Rectum (tissue), 1 donor: ENCODE measurements around a stretch of chr7.

DNA sequence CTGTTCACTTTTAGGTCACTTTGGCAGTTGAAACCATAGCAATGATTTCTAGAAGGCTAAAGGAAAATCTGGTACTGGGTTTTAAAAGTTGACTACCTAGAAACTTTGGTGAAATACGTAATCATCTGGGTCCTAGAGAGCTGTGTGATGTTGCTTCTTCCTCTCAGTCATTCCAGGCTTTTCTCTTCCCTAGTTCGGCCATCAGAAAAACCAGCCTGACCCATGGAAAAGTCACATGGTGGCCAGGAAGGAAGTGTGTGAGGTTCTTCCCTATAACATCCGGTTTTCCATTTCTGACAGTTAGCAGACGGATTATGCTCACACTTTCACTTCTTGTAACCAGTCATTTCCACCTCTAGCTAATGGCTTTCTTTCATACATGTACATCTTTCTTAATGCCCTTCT, 110.1 kb upstream of the GLCCI1 start:
- PRO-cap, result no peak

- PRO-cap, result bidirectional peak, plus-strand start at chr7:7969264, minus-strand start at chr7:7969141
Measured at GRCh38 chr7:7968893-7969206, 254 bp downstream of the GLCCI1 start.

DNA sequence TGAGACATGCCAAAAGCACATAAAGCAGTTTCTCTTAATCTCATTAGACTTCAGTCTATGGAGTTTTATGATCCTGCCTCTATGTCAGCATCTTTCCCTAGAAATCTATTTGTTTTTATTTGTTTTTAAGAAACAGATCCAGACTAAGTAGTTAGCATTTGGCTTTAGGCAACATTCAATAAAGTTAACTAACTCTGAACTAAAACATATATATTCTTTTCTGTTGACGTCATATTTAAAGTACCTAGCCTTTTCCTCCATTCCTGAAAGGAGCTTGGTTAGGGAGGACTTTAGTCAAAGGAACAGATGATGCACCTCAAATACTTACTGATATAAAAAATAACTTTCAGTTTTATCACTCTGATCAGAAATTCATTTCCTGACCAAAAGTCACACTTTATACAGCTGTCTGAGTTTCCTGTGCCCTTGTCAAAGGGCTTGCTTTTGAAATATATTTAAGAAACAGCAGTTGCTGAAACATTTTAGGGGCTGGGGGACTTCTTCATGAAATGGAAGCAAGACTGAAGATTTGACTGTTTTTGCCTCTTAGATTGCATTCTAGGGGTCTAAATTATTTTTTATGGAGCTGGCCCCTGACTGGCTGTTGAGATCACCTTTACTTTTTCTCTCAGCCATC, 46.5 kb downstream of the GLCCI1 start:
- PRO-cap, result no peak

DNA sequence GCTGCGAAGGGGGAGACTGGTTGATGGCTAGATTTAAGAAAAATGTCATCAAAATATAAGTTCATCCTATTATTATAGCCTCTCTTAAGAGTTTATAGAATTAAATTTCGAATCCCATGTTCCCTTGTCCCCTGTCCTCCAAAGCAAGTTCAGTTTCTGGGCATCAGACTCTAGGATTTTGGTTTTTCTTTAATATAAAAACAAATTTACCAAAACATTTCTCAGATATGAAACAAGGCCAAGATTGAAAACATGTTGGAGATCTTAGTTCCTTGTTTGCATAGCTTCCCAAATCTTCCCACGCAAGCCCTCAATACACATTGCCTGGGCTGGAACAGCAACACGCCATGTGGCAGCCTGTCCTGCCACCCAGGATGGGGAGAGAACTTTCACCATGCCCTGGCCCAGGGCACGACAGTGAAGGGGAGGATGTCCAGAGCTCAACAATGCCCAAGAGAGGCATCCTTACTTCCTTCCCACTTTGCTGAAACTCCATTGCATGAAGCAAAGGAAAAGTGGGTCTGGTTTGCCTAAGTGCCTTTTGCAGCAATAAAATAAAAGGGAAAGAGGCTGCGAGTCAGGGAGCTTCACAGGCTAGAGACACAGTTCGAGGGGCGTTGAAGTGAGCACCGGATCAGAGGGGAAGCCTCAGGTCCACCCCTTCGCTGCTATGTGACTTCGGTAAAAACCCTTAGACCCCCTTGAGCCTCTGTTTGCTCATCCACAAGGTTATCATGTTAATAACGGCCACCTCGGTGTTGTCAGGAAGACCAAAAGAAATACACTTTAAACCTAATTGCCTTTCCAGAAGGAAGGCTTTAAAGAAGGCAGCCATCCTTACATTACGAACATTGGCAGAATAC, 133.5 kb downstream of the ICA1 start:
- PRO-cap, result no peak

DNA sequence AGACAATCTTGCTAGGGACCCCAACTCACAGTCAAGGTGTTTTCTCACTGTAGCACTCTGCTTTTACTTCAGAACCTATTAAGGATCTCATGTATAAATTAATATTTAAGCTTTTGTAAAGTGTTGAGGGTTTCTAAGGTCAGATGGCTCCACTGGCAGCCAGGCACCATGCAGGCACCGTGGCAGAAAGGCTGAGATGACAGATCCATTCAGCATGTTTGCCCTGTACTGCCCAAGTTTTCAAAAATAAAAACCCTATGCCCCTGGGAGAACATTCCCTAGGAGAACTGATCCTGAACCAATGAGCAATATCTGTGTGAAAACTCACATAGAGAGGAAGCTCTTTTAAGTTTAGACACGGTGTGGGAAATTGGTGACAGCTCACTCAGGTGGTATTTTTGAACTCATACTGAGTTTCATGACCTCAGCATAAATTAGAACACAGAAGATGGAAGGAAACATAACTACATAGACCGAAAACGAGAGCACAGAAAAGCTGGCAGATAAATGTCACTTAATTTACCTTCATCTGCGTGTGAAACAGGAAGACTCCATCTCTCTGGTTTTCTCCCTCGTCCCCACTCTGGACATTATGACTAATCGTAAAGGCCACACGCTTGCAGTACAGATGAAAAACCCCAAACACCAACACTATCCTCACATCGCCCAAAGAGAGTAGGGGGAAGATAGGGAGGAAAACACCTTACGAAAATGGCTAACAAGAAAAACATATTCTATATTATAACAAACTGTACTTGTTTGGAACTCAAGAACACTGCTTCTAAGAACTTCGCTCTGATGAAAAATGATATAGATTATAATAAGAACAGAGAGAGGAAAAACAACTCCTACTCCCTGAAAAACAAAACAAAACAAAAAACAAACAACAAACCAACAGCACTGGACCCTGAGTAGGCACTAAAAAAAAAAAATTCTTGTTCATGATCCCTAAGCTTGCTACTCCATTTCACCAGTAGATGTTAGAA, 127.7 kb downstream of the ICA1 start:
- PRO-cap, result unidirectional peak, plus-strand start at position 444 of the sequence

DNA sequence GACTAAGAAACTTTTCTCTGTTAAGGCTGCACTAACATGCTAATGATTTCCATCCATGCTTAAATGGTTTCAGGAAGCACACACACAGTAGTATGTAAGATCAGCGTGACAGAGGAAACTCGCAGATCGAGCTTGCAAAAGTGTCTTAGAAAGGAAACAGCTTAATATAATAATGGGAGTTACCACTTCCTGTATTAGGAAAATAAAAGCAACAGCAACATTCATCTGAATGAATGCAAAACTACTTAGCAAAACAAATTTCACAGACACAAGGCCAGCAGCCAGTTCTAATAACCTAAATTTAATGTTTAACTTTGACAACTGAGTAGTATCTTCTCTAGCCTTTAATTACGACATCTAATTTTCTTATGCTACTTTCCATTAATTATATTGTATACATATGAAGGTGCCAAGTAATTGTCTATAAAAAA, 112.6 kb downstream of the ICA1 start:
- PRO-cap, result no peak

DNA sequence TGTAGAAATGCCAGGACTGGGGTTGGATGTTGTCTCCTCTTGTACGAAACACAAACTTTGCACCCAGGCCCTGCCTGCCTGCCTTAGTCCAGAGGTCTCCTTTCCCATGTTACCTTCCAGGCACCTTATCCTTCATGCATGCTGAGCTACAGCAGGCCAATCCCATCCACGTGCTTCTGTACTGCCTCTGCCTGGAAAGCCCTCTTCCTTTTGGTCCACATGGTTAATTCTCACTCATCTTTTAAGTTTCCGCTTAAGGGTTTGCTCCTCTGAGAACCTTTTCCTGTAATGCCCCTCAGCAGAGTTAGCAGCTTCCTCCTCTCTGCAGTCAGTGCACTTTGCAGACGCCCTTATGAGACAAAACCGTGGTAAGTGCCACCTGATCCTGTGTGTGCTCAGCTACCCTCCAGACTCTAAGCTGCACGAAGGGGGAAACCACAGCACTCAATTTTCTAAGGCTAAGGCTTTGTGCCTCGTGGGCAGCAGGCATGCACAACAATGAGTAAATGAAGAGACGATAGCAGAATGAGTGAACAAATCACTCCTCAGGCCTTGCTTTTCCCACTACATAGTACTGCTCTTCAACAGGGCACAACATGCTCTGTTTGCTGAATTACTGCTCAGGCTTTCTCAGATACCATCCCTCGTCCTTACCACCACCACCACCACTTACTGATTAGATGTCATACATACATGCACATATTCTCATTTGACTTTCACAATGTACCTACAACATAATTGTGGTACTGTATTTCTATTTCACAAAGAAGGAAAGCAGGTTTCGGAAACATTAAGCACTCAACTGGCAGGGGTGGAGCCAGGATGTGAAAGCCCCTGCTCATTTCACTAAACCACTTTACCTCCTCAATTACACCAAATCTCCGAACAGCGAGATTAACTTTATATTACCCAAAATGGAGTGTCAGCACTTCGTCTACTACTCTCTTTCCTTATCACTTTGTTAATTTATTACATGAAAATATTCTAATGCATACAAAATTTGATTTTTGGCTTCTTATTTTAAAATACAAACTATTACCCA, 85.5 kb downstream of the ICA1 start:
- PRO-cap, result bidirectional peak, plus-strand start at position 416 of the sequence, minus-strand start at position 333 of the sequence

DNA sequence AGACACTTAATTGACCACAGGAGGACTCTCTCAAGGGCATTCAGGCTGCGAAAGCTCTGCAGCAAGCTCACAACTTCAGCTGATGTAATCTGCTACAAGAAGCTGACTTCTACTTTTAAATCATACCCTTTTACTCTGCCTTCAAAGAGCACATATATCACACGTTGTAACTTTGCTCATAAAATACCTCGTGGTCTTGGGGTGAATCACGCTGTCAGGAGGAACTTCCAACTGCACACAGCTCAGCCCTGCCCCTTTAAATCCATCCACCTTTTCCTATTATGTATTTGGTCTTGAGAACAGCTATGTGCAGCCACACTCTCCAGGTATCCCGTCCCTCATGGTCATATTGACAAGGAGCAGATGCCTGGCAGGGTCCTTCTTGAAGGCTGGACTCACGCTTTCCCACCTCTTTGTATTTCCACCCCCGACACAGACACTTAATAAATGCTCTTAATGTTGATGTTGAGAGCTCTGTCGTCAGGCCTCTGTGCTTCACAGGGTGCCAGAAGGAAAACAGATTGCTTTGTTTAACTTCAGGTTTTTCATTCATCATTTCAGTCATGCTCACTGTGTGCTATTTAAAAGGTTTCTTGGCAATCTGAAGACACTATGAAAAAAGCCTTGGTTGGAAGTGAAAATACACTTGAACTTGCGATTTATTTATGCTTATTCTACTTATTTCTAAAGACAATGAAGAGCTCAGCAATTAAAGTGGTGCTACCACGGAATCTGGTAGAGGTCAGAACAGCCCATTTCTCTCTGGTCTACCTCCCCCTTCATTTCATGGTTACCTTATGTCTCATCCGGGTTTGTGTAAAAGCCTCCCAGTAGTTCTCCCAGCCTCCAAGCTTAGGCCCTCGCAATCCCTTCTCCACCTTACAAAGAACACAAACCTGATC, 47.5 kb downstream of the ICA1 start:
- PRO-cap, result no peak

DNA sequence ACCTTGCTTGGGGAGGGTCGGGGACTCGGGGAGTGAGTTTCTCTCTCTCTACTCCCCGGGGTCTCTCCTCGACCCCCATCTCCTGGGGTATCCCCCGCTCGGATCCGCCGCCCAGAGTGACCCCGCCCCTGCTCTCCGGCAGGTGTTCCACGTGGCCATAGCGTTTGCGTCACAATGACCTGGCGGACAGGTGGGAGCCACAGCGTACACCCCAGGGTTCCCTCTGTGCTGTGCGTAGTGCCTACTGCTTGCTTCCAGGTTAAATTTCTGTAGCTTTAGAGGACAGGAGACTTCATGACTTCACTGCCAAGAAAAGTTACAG, 432 bp upstream of the ICA1 start:
- PRO-cap, result bidirectional peak, plus-strand start at position 180 of the sequence, minus-strand start at position 79 of the sequence

GRCh38 chr7:8262933-8263135, 867 bp upstream of the ICA1 start:
- PRO-cap, result no peak

DNA sequence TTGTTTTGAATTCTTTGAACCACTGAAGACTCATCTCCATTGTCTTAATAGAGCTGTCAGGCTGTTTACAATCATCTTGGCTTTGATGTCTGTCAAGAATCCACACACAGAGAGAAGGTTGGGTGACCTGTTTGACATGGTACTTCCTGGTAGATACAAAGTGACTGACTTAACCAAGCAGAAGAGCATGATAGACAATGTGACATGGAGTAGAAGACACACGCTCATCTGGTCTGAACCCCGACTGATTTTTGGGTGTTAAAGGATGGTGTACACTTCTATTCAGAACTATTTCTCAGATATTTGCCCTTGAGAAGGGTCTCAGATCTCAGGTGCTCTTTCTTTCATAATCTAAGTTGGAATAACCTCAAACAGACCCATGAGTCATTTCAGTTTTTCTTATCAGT, 46.5 kb upstream of the NXPH1 start:
- PRO-cap, result no peak

- PRO-cap, result no peak
Measured at GRCh38 chr7:8434792-8435231, 1.4 kb downstream of the NXPH1 start.

GRCh38 chr7:10085273-10085615, 854.7 kb downstream of the NDUFA4 start:
- PRO-cap, result no peak

- PRO-cap, result no peak
Measured at GRCh38 chr7:10779724-10780449, 160.1 kb downstream of the NDUFA4 start.

- PRO-cap, result unidirectional peak, minus-strand start at chr7:11381307
Measured at GRCh38 chr7:11381010-11381526, 407.4 kb downstream of the PHF14 start.

- PRO-cap, result no peak
Measured at GRCh38 chr7:12565305-12565810, 5.2 kb upstream of the SCIN start.

- PRO-cap, result no peak
Measured at GRCh38 chr7:12638060-12638745, 49.2 kb upstream of the ARL4A start.

DNA sequence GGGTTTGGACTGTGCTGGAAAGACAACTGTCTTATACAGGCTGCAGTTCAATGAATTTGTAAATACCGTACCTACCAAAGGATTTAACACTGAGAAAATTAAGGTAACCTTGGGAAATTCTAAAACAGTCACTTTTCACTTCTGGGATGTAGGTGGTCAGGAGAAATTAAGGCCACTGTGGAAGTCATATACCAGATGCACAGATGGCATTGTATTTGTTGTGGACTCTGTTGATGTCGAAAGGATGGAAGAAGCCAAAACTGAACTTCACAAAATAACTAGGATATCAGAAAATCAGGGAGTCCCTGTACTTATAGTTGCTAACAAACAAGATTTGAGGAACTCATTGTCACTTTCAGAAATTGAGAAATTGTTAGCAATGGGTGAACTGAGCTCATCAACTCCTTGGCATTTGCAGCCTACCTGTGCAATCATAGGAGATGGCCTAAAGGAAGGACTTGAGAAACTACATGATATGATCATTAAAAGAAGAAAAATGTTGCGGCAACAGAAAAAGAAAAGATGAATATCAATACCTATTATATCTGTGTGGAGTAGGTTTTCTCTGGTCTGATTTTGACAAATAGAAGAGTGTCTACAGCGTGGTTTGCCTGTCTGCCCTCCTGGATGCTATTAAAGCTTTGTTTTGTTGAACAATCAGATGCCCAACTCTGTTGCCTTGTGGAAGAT, 1.0 kb downstream of the ARL4A start:
- PRO-cap, result no peak

DNA sequence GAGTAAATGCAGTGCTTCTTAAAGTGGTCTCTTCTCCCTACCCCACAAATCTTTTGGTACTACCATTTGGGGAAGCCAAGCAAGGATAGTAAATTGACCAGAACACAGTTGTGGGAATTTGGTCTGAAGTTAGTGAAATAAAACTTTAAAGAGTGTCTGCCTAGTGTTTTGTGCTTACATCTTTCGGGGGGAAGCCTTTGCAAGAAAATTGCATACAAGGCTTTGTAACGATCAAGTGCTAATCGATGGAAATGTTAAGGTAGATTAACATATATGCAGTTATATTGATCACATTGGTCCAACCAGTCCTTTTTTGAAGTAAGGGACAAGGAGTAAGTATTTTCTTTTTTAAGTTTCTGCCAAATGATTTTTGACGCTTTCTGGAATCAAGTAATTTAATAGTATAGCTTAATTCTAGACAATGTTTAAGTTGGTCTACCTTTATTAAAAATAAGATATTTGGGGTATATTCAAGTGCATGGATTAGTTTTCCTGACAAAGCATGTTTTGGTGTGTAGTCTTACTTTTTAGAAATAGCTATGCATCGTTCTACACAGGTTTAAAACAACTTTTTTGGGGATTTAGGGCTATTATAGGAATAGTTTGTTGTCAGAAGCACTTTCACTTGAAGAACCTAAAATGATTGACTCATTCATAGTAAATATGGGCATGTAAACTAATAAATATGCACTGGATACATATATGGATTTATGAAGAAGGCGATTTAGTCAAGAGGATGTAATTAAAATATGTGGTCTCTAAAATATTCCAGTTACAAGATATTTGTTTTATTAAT, 1.8 kb downstream of the ARL4A start:
- PRO-cap, result no peak

GRCh38 chr7:12979209-12979692, 291.8 kb downstream of the ARL4A start:
- PRO-cap, result no peak